Stomach (tissue), 7 donors: ENCODE data around the genes CFC1 and ARHGEF4.

- PRO-cap = no peak
- RAMPAGE, long total RNA, 5 experiments = no peak in any of the 5 experiments
- RRBS = no CpG with 5 or more reads among the region's 7 CpGs
Measured at GRCh38 chr2:127463674-127464126, 45.5 kb downstream of the PROC start.

GRCh38 chr2:127536044-127536705, 692 bp downstream of the MYO7B start:
- PRO-cap = no peak
- RAMPAGE, long total RNA, 5 experiments = no peak in any of the 5 experiments
- RRBS = no CpG with 5 or more reads among the region's 13 CpGs

- PRO-cap = no peak
- RAMPAGE, long total RNA, 5 experiments = no peak in any of the 5 experiments
- RRBS = no CpG with 5 or more reads among the region's 5 CpGs
Measured at GRCh38 chr2:127536819-127537173, 1.3 kb downstream of the MYO7B start.

- PRO-cap = no peak
- RAMPAGE, long total RNA, 5 experiments = no peak in any of the 5 experiments
- RRBS = no CpG with 5 or more reads among the region's 11 CpGs
Measured at GRCh38 chr2:127577928-127578397, 42.5 kb downstream of the MYO7B start.

- PRO-cap = no peak
- RAMPAGE, long total RNA, 5 experiments = no peak in any of the 5 experiments
- RRBS = no CpG with 5 or more reads among the region's 10 CpGs
Measured at GRCh38 chr2:127619819-127620266, 26.1 kb upstream of the GPR17 start.

- PRO-cap = no peak
- RAMPAGE, long total RNA, 5 experiments = no peak in any of the 5 experiments
- RRBS = no CpG with 5 or more reads among the region's 17 CpGs
Measured at GRCh38 chr2:127632477-127633143, 13.3 kb upstream of the GPR17 start.

- PRO-cap = no peak
- RAMPAGE, long total RNA, 5 experiments = no peak in any of the 5 experiments
- RRBS = no CpG with 5 or more reads among the region's 17 CpGs
Measured at GRCh38 chr2:127646642-127647075, 706 bp downstream of the GPR17 start.

- PRO-cap = bidirectional peak, plus-strand start at chr2:127660308, minus-strand start at chr2:127660004
- RAMPAGE, long total RNA, 5 experiments = no peak in any of the 5 experiments
- RRBS = no CpG with 5 or more reads among the region's 9 CpGs
Measured at GRCh38 chr2:127660241-127660499, 14.2 kb downstream of the GPR17 start.

- PRO-cap = no peak
- RAMPAGE, long total RNA, 5 experiments = no peak in any of the 5 experiments
- RRBS = 49% methylated on average over 5 of the region's 34 CpGs
Measured at GRCh38 chr2:127672386-127673723, 2.5 kb downstream of the LIMS2 start.

DNA sequence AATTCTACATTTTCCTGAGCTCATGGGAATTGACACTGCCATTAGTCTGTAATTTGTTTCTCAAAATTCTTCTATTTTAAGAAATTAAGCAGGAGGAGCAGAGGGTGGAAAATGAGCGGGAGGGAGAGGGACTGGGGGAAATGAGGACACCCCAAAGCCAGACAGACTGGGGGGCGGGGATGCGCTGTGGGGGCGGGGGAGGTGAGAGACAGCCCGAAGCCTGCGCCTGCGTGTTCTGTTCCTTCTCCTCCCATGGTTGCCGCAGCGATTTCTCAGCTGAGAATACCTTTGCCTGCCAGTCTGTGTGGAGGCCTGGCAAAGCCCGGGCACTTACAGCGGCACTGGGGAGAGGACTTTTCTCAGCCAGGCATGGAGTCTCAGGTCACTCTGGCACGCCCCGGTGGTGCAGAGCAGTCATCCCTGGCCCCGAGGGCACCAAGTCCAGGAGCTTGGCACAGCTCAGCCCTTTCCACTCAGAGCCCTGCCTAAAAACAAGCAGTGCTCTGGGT, 289.2 kb upstream of the HS6ST1 start:
- PRO-cap = no peak
- RAMPAGE, long total RNA, 5 experiments = no peak in any of the 5 experiments
- RRBS = 56% methylated on average over 5 of the region's 14 CpGs

DNA sequence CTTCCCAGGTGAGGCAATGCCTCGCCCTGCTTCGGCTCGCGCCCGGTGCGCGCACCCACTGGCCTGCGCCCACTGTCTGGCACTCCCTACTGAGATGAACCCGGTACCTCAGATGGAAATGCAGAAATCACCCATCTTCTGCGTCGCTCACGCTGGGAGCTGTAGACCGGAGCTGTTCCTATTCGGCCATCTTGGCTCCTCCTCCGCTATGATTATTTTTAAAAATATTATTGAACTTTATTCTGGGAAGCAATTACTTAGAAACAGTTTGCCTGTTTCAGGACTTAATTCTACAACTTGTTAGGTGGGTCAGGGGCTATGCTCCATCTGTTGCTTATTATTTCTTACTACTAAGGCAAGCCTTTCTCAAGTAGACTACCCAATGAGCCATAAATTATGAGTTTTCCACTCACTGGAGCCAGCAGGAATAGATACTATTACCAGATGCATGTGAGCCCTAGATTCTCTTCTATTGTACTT, 546.2 kb upstream of the HS6ST1 start:
- PRO-cap = no peak
- RAMPAGE, long total RNA, 5 experiments = no peak in any of the 5 experiments
- RRBS = no CpG with 5 or more reads among the region's 15 CpGs

- PRO-cap = bidirectional peak, plus-strand start at chr2:129193272, minus-strand start at chr2:129192995
- RAMPAGE, long total RNA, 5 experiments = no peak in any of the 5 experiments
- RRBS = no CpG with 5 or more reads among the region's 13 CpGs
Measured at GRCh38 chr2:129192735-129193547, 786.5 kb upstream of the RAB6C start.

GRCh38 chr2:129929728-129930072, 49.8 kb upstream of the RAB6C start:
- PRO-cap = no peak
- RAMPAGE, long total RNA, 5 experiments = no peak in any of the 5 experiments
- RRBS = no CpG with 5 or more reads among the region's 4 CpGs

GRCh38 chr2:129938868-129939561, 40.5 kb upstream of the RAB6C start:
- PRO-cap = no peak
- RAMPAGE, long total RNA, 5 experiments = no peak in any of the 5 experiments
- RRBS = no CpG with 5 or more reads among the region's 7 CpGs

GRCh38 chr2:130189994-130191058, 7.9 kb downstream of the TUBA3E start:
- PRO-cap = no peak
- RAMPAGE, long total RNA, 5 experiments = no peak in any of the 5 experiments
- RRBS = no CpG with 5 or more reads among the region's 26 CpGs

DNA sequence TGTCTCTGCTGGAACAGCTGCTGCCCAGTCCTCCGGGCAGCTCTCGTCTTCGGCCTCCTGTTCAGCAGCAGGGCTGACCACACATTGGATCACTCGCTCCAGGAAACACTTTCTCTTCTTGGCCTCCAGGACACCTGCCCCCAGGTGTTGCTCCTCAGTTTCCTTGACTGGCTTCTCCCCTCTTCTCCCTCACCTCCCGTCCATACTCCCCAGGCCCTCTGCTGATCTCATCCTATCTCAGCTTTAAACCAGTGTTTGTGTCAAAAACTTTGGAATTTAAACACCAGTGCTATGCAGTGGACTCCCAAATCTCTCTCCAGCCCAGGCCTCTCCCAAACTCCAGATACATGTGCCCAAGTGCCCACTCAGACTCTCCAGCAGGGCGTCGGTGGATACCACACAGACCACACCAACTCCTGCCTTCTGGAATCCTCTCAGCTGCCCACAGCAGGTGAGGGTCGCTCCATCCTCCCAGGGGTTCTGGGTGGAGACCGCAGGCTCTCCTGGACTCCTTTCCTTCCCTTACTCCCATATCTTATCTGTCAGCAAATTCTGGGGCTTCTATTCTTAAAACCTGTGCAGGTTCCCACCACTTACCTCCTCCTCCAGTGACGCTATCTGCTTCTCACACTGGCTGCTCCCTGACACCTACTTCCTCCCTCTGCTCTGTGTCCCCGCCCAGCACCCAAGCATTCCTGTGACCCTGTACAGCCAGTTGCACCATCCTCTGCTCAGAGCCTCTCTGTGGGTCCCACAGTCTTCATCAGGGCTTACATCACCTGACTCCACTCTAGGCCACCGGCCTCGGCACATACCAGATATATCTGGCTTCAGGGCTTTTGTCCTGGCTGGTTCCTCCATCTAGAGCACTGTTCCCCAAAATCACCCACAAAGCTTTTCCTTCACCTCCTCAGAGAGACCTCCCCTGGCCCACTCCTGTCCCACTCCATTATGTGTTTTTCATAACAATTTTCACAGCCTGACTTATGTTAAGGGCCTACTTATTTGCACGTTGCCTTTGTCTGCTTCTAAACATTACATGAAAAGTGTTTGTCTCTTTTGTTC, 2.0 kb downstream of the CCDC115 start:
- PRO-cap = no peak
- RAMPAGE, long total RNA, 5 experiments = start-site peak on the minus strand in 2 of 5 experiments, centred at positions 213 to 419 of the sequence, 6 to 43 reads per replicate
- RRBS = no CpG with 5 or more reads among the region's 14 CpGs

- PRO-cap = no peak
- RAMPAGE, long total RNA, 5 experiments = no peak in any of the 5 experiments
- RRBS = no CpG with 5 or more reads among the region's 8 CpGs
Measured at GRCh38 chr2:130599410-130599894, at the start of gene CFC1. Gene CFC1 (minus strand): TSS chr2:130599575.

DNA sequence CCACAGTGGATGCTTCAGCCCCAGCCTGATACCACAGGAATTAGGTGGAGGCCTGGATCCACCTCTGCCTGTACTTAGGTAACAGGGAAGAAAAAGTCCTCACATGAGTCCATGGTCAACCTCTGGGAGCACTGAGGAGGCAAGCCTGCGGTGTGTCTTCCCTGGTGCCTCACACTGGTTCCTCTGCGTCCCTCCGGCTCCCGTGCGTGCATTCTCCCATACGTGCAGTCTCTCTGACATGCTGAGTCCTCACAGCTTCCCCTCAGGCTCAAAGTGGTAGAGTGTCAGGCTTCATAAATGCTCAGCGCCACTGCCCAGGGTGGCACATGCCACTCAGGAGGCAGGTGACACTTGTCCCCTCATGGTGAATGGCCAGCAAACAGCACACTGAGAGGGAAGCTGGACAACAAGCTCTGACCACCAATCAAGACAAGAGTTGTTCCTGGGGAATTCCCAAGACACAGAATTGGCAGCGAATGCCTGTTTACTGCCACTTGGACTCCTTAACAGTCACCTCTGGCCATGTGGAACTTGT, 35.9 kb downstream of the AMER3 start:
- PRO-cap = no peak
- RAMPAGE, long total RNA, 5 experiments = no peak in any of the 5 experiments
- RRBS = no CpG with 5 or more reads among the region's 8 CpGs

GRCh38 chr2:130836157-130836656, 507 bp upstream of the ARHGEF4 start:
- PRO-cap = no peak
- RAMPAGE, long total RNA, 5 experiments = no peak in any of the 5 experiments
- RRBS = no CpG with 5 or more reads among the region's 18 CpGs

GRCh38 chr2:130836657-130837645, at the start of gene ARHGEF4:
Gene ARHGEF4 (plus strand): TSS chr2:130836914.
- PRO-cap = no peak
- RAMPAGE, long total RNA, 5 experiments = start-site peak on the plus strand in 1 of 5 experiments, at chr2:130836681-130836917 at its widest, 11 reads per replicate
- RRBS = 5% methylated on average over 70 of the region's 105 CpGs